Measurements from ENCODE around the genes ABHD8, B3GNT3, INSL3 and RPL18A.

- PRO-cap, result no peak
Measured at GRCh38 chr19:16836959-16837494, 7.8 kb downstream of the SIN3B start.

GRCh38 chr19:16837495-16837972 lies 8.3 kb downstream of the SIN3B start:
- PRO-cap, result no peak

DNA sequence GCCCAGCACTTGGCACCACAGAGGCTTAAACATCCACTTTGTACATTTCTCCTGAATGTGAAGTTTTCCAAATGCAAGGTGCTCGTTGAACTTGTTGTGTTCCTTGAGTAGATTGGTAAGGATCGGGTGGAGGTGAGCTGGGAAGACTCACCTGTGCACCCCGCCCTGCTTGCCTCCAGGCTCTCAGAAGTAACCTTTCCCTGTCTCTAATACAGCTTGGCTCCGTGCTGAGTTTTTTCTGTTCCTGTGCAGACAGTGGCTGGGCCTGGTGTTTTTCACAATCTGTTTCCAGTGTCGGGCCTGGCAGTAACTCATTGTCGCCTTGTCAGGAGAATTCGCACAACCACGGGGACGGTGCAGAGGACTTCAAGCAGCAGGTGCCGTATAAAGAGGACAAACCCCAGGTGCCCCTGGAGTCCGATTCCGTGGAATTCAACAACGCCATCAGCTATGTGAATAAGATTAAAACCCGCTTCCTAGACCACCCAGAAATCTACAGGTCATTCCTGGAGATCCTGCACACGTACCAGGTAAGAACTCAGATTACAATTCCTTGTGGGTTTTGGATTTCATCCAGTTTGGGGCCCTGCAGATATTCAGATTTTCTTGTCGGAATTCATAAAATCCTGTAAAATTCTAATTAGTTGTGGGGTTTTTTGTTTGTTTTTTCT lies 12.4 kb downstream of the SIN3B start:
- PRO-cap, result no peak

DNA sequence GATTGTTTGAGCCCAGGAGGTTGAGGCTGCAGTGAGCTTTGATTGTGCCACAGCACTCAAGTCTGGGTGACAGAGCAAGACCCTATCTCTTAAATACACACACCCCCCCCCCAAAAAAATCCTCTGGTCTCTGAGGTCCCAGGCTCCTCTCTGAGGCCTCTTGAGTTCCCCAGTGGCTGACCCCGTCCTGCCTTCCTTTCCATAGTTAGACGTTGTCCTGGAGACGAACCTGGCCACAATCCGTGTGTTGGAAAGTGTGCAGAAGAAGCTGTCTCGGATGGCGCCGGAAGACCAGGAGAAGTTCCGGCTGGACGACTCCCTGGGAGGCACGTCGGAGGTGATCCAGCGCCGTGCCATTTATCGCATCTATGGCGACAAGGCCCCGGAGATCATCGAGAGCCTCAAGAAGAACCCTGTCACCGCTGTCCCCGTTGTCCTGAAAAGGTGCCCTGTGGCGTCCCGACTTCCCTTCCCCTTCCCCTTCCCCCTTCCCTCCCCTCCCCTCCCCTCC lies 23.5 kb upstream of the F2RL3 start:
- PRO-cap, result no peak

GRCh38 chr19:16871279-16872623 lies 17.0 kb upstream of the F2RL3 start:
- PRO-cap, result no peak

DNA sequence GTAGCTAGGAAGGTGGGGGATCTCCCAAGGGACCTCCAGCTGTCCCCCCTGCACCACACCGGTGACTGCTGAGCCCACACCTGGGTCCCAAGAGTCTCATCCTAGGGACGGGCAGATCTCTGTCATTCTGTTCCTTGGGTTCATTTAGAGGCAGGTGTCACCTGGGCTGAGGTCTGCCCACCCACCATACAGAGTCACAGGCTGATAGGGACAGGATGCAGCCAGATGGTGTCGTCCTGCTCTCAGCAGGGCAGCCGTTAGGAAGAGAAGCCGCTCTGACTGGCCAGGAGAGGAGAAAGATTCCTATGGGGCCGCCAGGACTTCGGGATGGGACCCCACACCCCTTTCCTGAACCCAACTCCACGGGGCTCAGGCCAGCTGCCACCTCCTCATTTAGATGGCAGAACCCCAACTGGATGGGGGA lies 5.4 kb downstream of the F2RL3 start:
- PRO-cap, result no peak

GRCh38 chr19:17075976-17077145 lies 784 bp downstream of the MYO9B start:
- PRO-cap, result no peak

DNA sequence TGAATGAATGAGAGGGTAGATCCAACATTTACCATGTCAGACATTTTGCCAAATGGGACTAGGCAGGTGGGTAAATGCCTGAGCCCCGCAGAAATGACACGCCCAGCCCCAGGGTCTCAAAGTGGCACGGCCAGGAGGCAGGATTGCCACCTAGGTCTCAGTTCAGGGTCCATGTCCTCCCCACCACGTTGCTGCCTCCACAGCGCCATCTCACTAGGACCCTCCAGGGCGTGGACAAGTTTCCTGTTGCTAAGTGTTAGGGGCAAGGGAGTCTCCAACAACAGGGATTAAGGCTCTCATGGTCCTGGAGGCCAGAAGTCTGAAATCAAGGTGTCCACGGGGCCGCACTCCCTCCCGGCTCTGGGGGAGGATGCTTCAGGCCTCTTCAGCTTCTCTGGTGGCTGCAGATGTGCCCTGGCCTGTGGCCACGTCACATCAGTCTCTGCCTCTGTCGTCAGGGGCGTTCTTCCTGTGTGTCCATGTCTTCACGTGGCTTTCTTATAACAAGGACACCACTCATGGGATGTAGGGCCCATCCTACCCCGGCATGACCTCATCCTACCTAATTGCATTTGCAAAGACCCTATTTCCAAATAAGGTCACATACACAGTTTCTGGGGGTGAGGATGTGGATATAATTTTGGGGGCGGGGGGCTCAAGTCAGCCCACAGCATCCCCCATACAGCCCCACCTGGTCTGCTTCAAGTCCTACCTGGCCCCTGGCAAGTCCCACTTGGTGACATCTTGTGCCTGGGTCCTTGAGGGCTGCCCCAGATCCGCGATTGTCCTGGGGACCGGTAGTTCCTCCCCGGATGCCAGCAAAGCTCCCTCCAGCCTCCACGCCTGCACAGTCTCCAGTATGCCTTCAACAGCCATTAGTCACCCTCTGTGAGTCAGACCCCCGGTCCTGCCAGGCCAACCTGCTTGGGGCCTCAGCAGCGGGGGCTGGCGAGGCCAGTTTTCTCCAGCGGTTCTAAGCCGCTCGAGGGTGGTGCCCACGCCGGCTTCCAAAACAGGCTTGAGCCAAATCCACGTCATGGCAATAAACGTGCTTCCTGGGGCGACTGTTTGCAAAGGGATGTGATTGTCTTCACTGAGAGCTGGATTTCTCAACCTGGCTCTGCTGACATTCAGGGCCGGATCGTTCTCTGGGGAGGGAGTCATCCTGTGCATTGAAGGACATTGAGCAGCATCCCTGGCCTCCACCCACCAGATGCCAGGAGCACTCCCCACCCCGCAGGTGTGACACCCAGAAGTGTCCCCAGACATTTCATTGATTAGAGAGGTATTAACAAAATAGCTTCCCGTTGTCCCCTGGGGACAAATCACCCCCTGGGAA lies 32.2 kb downstream of the MYO9B start:
- PRO-cap, result no peak

DNA sequence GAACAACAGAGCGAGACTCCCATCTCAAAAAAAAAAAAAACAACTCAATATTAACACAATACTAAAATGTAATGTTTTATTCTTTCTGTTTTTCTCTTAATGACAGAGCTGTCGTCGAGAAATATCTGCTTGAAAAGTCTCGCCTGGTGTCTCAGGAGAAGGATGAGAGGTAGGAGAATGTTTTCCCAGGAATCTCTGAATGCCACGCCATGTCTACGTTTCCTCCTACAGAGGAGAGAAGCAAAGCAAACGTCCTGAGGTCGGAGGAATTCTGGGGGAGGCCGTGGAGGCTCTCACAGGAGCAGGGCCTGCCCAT lies 62.7 kb upstream of the USE1 start:
- PRO-cap, result no peak

DNA sequence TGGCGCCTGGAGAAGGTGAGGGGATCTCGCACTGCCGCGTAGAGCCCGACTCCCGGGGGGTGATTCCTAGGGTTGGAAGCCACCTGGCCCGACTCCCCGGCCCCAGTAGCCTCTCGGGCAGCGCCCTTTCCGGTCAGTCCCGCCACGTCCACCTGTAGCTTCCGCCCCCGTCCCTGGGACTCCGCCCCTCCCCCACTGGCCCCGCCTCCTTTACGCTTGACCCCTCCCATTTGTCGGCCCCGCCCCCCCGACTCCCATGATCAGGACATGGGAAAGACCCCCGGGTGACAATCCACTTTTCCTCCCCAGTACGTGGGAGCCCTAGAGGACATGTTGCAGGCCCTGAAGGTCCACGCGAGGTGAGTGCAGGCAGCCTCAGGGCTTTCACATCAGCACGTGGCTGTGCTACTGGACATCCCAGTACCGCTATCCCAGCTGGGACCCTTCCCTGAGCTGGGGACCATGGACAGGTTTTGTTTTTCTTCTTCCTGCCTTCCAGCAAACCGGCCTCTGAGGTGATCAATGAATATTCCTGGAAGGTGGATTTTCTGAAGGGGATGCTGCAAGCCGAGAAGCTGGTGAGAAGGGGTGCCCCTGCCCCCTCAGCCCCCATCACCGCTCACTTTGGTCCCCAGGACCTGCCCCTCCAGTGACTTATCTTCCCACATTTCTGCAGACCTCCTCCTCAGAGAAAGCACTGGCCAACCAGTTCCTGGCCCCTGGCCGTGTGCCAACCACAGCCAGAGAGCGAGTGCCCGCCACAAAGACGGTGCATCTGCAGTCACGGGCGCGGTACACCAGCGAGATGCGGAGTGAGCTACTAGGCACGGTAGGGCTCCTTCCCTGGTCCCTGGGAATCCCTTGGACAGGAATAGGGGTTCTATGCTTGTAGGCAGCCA lies 585 bp downstream of the USE1 start:
- PRO-cap, result no peak

- PRO-cap, result bidirectional peak, plus-strand start at chr19:17235064, minus-strand start at chr19:17234939
Measured at GRCh38 chr19:17234841-17235268, 8.8 kb downstream of the OCEL1 start.

GRCh38 chr19:17302941-17303898 lies at the start of gene ABHD8:
Gene ABHD8, minus strand, starts transcription at chr19:17303425.
- PRO-cap, result bidirectional peak, plus-strand start at chr19:17303645, minus-strand start at chr19:17303383

- PRO-cap, result no peak
Measured at GRCh38 chr19:17332721-17333335, 1.8 kb downstream of the ANO8 start.

- PRO-cap, result no peak
Measured at GRCh38 chr19:17341287-17341584, 3.9 kb downstream of the GTPBP3 start.

- PRO-cap, result no peak
Measured at GRCh38 chr19:17576884-17577683, 21.6 kb downstream of the COLGALT1 start.

DNA sequence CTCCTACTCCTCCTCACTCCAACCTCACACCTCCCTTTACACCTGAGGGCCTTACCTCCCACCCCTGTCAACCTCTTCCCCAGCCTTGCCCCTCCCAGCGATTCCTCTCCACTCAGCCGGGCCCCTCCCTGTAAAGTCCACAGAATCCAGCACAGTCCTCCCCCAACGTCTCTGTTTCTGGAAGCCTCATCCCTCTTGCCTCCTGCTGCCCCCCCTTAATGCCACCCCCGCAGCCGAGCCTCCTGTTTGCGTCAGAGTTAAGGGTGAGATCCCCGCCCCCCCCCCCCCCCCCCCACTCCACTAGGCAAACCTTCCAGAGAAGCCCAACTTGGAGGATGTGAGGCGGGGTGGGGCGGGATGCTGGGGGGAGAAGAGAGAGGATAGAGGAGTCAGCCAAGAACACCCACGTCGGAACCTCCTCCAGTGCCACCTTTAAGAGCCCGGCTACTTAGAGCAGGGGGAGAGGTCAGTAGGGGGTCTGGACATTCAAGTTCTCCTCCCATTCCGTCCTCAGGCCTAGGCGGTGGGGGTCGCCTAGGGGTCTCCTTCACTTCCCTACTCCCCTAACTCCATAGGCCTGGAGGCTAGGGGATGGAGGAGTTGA lies 2.0 kb downstream of the UNC13A start:
- PRO-cap, result no peak

DNA sequence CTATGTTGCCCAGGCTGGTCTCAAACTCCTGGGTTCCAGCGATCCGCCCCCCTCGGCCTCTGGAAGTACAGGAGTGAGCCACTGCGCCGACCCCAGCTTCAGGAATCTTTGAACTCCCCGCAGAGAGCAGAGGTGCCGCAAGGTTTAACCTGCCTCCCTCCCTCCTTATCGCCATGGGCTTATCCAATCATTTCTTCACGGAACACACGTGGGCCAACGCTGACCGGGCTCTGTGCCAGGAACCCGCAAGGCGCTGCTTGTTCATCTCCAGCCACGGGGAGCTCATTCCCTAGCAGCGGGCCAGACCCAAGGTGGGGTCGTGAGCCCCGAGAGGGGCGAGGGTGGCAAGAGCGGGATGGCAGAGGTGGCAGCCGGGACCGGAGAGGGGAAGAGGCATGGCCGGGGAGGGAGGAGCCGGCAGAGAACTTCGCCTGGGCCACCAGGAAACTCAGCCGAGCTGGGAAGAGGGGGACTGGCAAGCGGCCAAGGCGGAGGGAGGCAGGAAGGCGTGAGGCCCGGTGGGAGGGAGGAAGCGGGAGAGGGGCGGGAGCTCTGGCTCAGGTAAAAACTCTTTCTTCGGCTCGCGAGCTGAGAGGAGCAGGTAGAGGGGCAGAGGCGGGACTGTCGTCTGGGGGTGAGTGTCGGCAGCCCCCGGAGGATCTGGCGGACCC lies at the start of gene B3GNT3:
Gene B3GNT3 (plus strand): TSS at position 566 of the 671 bp plus-strand sequence.
- PRO-cap, result no peak

DNA sequence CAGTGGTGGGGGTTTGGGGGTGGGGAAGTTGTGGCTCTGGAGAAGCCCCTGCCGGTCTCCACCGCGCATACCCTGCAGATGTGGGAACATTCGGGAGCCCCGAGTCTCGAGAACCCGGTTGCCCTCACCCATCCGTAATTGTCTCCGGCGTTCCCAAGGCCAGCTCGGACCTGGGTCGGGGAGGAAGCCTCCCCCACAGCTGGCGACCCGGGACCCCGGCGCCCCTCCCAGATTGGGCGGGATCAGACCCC lies 231 bp downstream of the B3GNT3 start:
- PRO-cap, result no peak

GRCh38 chr19:17821355-17821719 lies at the start of gene INSL3:
Gene INSL3, minus strand, starts transcription at chr19:17821519.
- PRO-cap, result no peak

- PRO-cap, result bidirectional peak, plus-strand start at chr19:17859914, minus-strand start at chr19:17859712
Measured at GRCh38 chr19:17859799-17860064, at the start of gene RPL18A. Gene RPL18A, plus strand, starts transcription at chr19:17859910.

All from pulmonary lymph node (tissue), 1 donor.